Measurements from ENCODE around the genes TMEM165 and EXOC1.

DNA sequence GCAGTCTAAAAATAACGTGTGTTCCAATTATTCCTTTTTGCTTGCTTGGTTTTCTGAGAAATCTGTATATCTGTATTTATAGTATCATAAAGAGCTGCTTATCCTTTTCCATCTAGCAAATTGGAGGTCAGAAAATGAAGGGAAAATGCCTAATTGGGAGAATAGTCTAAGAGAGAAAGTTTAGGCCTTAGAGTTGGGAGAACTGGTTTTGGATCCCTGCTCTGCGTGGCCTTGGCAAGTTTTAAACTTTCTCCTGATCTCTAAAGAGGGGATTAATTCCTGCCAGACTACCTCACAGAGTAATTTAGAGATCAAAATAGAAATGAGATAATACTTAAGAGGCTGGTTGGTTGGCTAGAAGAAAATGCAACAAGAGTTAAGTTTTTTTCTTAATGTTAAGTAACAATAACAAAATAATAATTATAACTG is 160.3 kb downstream of the RASL11B start:
- PRO-cap, result no peak
- RRBS, 2 experiments, result no CpG with 5 or more reads among the region's 2 CpGs

- PRO-cap, result no peak
- RRBS, 2 experiments, result no CpG with 5 or more reads among the region's 2 CpGs
These were observed 1.4 kb downstream of the FIP1L1 start for GRCh38 chr4:53378751-53379299.

GRCh38 chr4:53734757-53735066 is 143.4 kb upstream of the LNX1 start:
- PRO-cap, result no peak
- RRBS, 2 experiments, result no CpG with 5 or more reads among the region's 2 CpGs

- PRO-cap, result no peak
- RRBS, 2 experiments, result no CpG with 5 or more reads among the region's 6 CpGs
These were observed 194.6 kb upstream of the LNX1 start for GRCh38 chr4:53785904-53786321.

DNA sequence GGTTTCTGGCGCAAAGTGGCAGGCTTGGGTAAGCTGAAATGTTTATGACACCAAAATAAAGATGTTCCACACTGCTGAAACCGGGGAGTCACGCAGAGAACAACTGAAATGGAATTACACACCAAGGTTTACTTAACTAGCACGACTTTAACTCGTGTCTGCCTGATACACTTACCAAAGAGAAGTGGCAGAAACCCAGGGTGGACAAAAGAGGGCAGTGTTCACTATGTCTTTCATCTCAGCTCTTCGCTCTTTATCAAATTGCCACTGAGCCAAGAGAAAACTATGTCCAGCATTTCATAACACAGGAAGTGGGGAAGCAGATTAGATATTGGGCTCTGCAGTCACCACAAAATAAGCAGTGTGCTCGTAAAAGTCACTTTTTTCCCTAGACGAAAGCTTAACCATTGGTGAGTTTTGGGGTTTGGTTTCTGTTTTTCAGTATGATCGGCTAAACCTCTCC is 155.8 kb downstream of the CHIC2 start:
- PRO-cap, result bidirectional peak, plus-strand start at position 322 of the sequence, minus-strand start at position 186 of the sequence
- RRBS, 2 experiments, result no CpG with 5 or more reads among the region's 9 CpGs

DNA sequence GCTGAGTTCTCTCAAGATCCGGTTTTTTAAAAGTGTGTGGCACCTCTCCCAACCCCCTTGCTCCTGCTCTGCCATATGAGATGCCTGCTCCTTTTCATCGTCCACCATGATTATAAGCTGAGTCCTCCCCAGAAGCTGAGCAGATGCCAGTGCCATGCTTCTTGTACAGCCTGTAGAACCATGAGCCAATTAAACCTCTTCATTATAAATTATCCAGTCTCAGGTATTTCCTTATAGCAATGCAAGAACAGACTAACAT is 31.5 kb downstream of the CHIC2 start:
- PRO-cap, result no peak
- RRBS, 2 experiments, result no CpG with 5 or more reads among the region's 2 CpGs

DNA sequence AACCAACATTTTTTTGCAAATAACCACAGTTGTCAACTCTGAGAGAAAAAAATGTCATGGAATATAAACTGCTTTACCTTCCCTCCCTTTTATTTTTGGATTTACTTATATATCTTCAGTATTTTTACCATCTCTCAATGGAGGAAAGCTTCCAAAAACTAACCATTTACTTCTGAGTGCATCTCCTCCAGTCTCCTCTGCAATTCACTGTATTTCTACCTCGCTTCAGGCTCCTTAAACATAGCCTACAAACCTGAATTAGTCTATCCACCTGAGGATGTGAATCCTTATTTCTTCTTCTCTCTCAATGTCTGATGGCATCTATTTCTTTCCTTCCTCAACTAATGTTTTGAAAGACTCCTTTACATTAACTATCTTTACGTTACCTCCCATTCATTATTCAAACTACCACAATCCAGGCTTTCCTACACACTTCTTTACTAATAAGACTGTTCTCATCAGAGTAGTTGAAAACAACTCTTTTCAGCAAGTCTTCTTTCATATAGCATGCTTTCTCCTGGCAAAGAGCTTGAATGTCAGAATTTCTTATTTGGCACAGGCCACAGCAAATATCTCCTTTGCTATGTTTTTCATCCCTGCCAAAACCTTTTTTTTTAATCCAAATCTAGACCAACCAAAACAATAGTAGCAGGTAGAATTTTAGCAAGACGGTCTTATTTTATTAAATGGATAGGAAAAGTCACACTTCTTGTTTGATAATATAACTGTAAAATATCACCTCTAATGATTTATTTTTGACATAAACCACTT is 12.7 kb downstream of the CHIC2 start:
- PRO-cap, result no peak
- RRBS, 2 experiments, result no CpG with 5 or more reads among the region's 3 CpGs

GRCh38 chr4:54229663-54230417 is 747 bp downstream of the PDGFRA start:
- PRO-cap, result no peak
- RRBS, 2 experiments, result no CpG with 5 or more reads among the region's 57 CpGs

GRCh38 chr4:55028802-55029001 is 96.7 kb downstream of the KDR start:
- PRO-cap, result no peak
- RRBS, 2 experiments, result no CpG with 5 or more reads among the region's 4 CpGs

GRCh38 chr4:55125914-55126200 is 462 bp upstream of the KDR start:
- PRO-cap, result no peak
- RRBS, 2 experiments, result no CpG with 5 or more reads among the region's 17 CpGs

GRCh38 chr4:55172668-55173188 is 47.3 kb upstream of the KDR start:
- PRO-cap, result no peak
- RRBS, 2 experiments, result no CpG with 5 or more reads among the region's 3 CpGs

DNA sequence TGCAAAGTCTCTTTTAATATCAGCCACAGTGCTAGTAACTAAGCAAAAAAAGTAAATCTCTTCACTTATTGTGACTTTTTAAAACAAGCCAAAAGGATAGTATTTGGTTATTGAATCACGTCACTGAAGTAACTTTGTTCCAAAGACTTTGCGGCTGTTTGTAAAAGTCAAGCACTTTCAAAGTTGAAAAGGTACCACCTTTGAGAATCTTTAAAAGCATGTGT is 84.9 kb upstream of the SRD5A3 start:
- PRO-cap, result no peak
- RRBS, 2 experiments, result no CpG with 5 or more reads among the region's 2 CpGs

DNA sequence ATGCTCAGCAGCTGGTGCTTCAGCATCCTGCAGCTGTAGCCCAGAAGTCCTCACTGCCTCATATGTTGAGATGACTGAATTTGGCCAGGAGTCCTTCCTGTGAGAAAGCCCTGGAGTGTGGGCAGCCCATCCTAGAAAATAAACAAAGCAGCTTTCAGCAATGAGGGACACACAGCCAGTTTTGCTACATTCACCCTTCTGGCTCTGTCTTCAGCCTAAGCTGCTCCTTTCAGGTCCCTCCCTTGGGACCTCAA is 2.2 kb upstream of the TMEM165 start:
- PRO-cap, result no peak

- PRO-cap, result bidirectional peak, plus-strand start at chr4:55395565, minus-strand start at chr4:55395549; bidirectional peak, plus-strand start at chr4:55395656, minus-strand start at chr4:55395732; bidirectional peak, plus-strand start at chr4:55395957, minus-strand start at chr4:55395817
- RRBS, 2 experiments, result 1 to 2% methylated on average over 49 to 50 of the region's 96 CpGs
These were observed at the start of gene TMEM165 for GRCh38 chr4:55395237-55396276. Gene TMEM165, plus strand, starts transcription at chr4:55395957.

DNA sequence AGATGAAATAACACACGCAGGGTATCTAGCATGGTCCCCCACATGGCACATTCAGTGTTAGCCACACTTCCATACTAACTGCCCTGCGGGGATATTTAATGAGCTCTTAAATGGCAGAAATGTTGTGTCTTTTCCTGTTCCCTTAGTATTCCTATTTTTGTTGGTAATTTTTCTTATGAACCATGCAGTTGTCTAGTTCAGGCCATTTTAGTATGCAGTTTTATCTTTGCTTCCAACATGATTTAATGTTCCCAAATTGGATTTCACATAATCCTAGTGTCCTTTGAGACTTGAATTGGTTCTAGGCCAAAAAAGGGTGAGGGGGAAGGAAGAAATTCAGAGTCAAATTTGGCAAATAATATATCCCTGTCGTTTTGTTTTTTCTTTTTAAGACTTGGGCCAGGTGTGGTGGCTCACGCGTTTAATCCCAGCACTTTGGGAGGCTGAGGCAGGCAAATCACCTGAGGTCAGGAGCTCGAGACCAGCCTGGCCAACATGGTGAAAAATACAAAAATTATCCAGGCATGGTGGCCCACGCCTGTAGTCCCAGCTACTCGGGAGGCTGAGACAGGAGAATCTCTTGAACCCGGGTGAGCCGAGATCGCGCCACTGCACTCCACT is 24.9 kb downstream of the TMEM165 start:
- PRO-cap, result no peak
- RRBS, 2 experiments, result no CpG with 5 or more reads among the region's 12 CpGs

DNA sequence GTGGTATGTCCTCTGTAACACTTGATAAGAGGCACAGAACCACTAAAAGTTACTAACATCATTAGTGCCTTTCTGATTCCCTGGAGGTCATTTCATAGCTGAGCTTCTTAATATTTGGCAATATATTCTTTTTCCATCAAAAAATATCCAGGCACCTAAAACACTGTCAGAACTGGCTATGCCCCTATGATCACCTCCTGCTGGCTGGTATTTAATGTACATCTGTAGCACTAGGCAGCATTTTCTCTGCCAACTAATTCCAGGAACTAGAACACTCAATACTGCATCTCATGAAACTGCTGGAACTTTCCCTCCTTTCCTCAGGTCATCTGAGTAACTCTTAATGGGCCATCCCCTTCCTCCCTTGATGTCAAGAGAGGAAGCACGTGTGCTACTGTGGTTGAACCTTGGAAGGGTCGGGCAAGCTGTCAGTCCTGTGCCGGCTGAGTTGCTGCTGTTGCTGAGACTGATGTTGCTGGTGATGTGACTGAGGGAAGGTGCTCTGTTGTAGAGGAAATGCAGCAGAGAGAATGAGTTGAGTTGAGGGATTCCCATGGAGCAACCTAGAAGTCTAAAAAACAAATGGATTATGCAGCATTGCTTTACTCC is 39.4 kb downstream of the TMEM165 start:
- PRO-cap, result no peak
- RRBS, 2 experiments, result no CpG with 5 or more reads among the region's 3 CpGs

DNA sequence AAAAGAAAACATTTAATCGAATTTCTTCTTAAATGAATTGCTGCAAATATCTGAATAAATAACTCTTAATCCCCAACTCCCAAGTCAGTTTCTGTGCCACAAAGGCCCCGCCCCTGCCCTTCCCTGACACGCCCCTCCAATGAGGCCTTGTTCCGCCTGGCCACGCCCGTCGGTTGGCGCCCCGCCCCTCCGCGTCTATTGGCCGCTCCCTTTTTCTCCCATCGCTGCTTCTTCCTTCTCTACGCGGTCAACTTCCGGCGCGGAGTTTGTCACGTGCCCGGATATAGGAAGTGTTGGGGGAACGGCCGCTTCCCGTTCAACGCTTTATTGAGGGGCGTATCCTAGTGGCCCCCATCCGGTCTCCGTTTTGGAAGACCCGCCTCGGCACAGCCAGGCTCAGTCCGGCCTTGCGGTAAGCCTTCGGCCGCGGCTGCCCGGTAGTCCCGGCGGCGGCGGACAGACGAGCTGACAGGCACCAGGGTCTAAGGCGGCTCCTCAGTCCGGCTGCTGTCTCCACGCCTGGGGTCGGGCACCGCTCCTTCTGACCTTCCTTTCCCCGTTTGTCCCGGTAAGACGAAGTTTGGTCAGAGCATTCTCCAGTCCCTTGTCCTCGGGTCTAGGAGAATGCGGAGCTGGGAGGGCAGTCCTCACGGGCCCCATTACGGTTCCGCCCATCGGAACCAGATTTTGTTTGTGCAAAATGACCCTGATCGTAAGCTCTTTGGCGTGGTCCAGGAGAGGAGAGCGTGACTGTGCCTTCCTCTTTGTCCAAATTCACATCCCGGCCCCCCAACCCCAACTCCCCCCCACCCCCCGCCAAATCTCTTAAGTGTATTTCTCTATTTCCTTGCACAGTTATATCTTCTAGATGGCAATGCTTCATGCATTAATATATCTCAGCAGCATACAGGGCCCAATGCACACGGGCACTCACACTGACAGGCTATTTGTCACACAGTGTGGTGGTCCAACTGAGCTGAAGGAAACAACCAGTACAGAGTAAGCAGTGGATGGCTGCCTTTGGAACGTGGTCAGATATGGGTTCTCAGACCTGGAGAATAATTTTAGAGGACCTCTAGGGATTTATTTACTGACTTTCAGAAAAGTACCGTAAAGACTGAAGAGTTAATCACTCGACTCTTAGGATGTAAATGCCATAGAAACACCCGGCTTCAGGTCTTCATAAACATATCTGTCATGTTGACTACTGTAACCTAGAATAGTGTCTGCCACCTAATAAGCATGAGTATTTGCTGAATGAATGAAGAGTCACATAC is at the start of gene EXOC1:
TSS of gene EXOC1 (plus strand) at position 263 of the 1,277 bp plus-strand sequence.
- PRO-cap, result bidirectional peak, plus-strand start at position 399 of the sequence, minus-strand start at position 122 of the sequence; bidirectional peak, plus-strand start at position 599 of the sequence, minus-strand start at position 618 of the sequence
- RRBS, 2 experiments, result 2% methylated on average over 21 of the region's 64 CpGs

- PRO-cap, result no peak
- RRBS, 2 experiments, result no CpG with 5 or more reads among the region's 10 CpGs
These were observed 1.1 kb upstream of the CEP135 start for GRCh38 chr4:55947272-55948361.

DNA sequence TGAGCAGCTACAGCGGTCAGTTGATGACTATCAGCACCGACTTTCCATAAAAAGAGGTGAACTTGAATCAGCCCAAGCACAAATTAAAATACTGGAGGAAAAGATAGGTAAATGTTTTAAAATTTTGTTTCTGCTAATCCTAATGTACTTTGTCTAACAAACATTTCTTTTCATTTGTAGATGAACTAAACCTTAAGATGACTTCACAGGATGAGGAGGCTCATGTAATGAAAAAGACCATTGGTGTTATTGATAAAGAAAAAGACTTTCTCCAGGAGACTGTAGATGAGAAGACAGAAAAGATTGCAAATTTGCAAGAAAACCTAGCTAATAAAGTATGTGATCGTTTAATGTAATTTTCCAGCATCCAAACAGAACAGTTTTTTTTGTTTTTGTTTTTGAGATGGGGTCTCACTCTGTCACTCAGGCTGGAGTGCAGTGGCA is 49.6 kb upstream of the CRACD start:
- PRO-cap, result no peak
- RRBS, 2 experiments, result no CpG with 5 or more reads among the region's 3 CpGs

DNA sequence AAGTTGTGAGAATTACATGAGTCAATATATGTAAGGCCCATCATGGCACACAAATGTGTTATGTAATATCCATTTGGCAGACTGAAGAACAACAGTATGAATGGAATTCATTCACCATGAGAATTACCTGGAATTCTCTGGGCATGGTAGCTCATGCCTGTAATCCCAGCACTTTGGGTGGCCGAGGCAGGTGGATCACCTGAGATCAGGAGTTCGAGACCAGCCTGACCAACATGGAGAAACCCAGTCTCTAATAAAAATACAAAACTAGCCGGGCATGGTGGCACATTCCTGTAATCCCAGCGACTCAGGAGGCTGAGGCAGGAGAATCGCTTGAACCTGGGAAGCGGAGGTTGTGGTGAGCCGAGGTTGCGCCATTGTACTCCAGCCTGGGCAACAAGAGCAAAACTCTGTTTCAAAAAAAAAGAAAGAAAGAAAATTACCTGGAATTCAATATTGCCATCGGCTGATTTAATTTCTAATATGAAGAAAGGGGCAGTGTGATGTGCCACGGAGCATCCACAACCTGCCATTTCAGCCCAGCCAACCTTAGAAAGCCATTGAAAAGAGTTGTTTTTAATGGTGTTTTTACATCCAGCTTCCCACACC is 4.7 kb upstream of the SRP72 start:
- PRO-cap, result no peak
- RRBS, 2 experiments, result no CpG with 5 or more reads among the region's 10 CpGs

Measured in HEK293 (cell line).